Thoracic aorta endothelial cell (primary cell): Measurements from ENCODE around the genes SPRN and FRG2B.

GRCh38 chr10:133352012-133352330 is 4.8 kb downstream of the PRAP1 start:
- CAGE, long polyA plus RNA, result no peak

GRCh38 chr10:133424550-133424863 is at the start of gene SPRN:
Gene SPRN, minus strand, starts transcription at chr10:133424625.
- CAGE, long polyA plus RNA, result no peak

GRCh38 chr10:133519660-133520957 is 7.1 kb upstream of the CYP2E1 start:
- CAGE, long polyA plus RNA, result no peak

GRCh38 chr10:133530228-133530867 is 3.2 kb downstream of the CYP2E1 start:
- CAGE, long polyA plus RNA, result no peak

DNA sequence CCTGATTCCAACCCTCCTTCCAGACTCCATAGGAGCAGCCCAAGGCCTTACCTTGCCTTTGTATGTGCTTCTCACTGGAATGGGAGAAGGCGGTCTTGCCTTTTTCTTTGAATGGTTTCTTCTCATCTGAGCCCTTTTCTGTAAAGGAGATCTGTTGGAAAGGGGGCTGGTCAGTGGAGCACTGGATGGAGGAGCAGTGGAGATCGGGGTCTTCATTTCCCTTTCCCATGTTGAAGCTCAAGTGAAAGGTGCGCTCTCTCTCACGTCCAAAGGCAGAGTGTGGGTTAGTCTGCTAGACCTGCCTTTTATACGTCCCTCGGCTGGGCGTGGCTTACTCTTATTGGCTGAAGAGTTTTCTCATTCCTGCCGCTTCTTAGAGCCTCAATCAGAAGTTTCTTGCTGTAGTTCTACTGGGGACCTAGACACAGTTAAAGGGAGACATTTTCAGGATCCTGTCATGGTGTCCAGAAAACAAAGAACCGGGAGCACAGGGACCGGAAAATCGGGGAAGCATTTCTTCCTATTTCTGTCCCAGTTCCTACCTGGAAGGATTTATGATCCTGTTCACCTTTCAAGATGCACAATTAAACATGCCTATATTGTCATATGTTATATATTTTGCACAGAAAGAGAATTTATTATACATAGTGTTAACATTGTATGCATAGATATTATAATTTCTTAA is at the start of gene FRG2B:
TSS of gene FRG2B (minus strand) at position 282 of the 685 bp plus-strand sequence.
- CAGE, long polyA plus RNA, result no peak